SP-49 (cell line): ENCODE measurements around the genes SNAP23, STARD9, TTBK2 and TGM5.

- PRO-cap = no peak
These were observed 24.7 kb upstream of the SPTBN5 start for GRCh38 chr15:41918444-41919072.

- PRO-cap = no peak
These were observed 21.9 kb downstream of the EHD4 start for GRCh38 chr15:41950345-41950904.

DNA sequence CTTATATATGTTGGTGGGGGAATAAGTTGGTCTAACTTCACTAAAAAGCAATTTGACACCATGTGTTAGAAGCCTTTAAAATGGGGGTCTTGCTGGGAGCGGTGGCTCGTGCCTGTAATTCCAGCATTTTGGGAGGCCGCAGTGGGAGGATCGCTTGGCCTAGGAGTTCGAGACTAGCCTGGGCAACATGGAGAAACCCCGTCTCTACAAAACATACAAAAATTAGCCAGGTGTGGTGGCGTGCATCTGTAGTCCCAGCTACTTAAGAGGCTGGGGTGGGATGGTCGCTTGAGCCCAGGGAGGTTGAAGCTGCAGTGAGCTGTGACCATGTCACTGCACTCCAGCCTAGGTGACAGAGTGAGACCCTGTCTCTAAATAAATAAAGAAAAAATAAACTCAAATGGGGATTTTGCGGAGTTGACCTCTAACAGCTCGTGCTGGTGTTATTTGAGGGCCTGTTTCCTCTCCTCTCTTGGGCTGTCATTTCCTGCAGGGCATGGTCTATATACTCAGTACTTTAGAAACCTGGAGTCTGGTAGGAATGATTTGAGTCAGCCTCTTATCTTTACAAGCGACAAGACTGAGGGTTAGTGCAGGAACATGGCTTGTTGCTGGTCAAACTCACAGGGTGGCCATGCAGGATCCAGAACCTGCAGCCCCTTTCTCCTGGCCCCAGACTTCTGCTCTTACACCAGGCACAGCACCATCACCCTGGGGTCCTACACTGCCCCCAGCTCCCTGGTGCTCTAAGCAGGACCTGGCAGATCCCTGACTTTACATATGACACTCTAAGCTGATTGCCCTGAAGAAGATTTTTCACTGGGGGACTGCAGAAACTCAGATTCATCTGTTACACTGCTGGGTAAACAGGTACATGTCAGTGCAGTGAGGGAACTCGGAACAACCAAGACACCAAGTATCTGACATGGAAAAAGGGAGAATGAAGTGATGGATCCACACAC lies 15.1 kb downstream of the EHD4 start:
- PRO-cap = no peak

GRCh38 chr15:41971069-41971915 lies 1.1 kb downstream of the EHD4 start:
- PRO-cap = unidirectional peak, plus-strand start at chr15:41971678

- PRO-cap = no peak
These were observed 24.4 kb upstream of the PLA2G4E start for GRCh38 chr15:42045250-42045553.

GRCh38 chr15:42157587-42158500 lies 1.4 kb upstream of the PLA2G4F start:
- PRO-cap = no peak

DNA sequence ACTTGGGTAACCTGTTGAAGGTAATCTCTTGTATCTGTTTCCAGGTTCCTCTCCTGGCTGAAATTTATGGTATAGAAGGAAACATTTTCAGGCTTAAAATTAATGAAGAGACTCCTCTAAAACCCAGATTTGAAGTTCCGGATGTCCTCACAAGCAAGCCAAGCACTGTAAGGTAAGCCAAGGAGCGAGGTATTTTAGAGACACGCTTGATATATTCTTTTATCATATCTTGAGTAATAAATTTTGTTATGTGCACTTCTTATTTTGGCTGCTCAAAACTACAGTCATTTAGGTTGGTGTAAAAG lies 14.4 kb upstream of the TMEM87A start:
- PRO-cap = no peak

- PRO-cap = no peak
These were observed 28.0 kb upstream of the CAPN3 start for GRCh38 chr15:42331293-42331682.

DNA sequence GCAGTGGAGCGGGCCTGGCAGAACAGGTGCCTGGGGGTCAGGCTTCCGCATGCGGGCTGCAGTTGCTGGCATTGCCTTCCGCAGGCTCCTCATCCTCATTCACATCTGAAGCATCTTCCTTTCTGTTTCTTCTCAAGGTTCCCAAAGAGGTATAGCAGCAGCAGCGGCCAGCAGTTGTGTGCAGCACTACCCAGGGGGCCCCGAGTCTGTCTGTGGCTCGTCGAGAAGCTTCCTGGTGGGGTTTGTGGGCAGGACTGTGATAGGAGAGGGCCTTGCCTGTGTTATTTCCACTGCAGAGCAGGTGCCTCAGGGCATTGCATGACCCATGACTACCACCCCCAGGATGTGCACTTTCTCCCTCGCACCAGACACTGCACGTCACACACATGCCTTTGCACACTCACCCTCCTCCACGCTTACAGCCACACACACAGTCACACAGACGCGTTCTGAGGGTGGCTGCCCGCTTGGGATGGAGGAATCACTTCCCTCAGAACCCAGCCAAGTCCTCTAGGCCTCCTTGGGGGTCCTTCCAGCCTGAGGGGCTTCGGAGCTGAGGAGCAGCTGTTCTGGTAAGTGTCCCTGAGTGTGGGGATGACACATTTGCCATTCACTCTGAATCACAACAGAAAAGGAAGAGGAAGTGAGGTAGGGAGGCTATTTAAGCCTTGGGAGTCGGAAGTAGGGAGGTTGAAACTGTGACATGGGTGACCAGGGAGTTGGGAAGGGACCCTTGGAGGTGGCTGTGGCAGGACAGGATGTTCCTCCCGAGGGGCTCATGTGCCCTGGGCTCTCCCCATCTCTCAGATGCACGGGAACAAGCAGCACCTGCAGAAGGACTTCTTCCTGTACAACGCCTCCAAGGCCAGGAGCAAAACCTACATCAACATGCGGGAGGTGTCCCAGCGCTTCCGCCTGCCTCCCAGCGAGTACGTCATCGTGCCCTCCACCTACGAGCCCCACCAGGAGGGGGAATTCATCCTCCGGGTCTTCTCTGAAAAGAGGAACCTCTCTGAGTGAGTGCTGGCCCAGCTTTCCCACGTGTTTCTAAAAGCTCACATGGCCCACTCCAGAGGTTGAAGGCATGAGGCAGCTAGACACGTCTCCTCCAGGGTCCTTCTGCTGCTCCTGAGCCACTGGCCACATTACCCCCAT lies 43.1 kb downstream of the CAPN3 start:
- PRO-cap = no peak

DNA sequence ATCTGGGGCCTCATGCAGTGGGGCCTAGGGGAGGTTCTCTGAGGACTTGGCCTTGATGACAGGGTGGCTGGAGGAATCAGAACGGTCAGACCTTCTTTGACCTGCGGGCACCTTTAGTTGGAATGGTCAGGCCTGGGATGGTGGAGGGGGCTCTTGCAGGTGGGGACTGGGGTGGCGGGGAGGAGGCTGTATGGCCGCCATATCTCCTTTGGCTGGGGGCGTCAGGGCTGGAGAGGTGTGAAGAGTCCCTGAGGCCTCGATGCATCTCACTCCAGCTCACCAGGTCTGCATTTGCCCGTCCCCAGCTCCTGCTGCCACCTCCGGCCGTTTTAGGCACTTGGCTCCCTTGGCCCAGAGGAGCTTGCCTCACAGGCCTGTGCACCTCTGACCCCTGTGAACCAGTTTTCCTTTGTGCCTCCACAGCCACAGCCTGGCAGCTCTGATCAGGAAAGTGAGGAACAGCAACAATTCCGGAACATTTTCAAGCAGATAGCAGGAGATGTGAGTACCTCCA lies 49.6 kb downstream of the CAPN3 start:
- PRO-cap = no peak

DNA sequence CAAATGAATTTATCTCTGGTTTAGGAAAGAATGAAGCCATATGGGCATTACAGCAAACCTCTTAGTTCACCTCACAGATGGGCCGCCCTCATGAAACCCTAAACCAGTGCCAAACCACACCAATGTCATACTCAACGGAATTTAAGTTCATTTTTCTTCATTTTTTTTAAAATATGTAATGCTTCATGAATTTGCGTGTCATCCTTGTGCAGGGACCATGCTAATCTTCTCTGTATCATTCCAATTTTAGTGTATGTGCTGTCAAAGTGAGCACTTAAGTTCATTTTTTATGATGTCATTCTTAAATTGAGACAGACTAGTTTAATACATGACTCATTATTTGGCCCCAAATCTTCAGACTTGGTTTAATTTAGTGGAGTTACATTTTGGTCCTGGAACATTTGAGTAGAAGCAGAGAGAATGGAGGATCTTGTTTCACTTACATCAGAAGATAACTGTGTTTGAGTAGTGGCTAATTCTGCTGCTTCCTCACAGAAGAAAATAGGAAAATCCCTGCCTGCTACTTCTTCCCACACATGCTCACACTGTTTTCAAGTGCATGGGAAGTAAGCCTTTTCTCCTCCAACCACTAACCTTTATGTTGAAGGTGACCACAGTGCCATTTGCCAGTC lies 63.4 kb downstream of the ZNF106 start:
- PRO-cap = no peak

DNA sequence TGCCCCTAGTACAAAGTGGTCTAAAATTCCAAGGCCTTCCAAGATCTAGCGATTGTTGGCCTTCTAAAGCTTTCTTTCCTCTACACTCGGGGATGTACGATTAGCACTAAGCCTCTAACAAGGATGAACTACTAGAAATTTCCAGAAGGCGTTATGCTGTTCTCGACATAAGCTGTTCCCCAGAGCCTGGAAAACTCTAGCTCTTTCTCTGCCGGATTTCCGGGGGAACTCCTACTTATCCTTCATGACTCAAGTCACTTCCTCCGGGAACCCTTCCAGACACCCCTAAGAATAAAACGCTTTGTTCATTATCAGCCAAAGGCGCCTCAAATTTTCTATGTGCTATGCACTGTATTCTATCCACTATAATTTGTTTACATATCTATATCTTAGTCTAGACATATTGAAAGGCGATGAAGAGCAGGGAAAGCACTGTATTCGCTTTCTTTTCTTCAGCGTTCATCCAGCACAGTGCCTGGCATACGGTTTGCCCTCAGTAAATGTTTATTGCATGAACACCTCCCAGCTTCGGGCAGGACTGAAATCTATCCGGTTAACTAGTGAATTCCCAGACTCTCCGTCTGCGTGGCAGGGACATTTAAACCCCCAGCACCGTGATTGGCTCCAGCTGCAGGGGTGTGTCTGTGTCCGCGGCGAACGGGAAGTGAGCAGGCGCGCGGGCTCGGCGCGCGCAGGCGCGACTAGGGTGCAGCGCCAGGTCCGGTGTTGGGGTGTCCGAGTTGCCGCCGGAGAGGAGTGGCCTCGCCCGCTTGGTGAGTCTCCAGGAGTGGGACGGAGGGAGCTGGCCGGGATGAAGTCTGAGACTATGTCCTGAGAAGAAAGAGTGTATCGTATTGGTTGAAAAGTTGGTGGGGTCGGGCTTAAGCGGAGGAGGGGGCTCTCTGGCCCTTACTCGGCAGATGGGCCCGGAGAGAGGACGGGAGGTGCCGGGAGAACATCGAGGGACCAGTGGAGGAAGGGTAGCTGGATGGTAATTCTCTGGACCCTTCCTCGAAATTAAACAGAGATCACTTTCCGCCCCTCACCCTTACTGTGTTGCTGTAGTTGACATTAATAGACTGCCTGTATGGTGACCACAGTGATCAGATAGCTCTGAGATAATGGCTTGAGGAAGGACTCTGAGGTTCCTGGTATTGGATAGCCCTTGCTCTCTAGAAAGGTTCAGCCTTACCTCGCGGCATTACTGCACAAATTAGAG lies at the start of gene SNAP23:
Gene SNAP23, plus strand, starts transcription at position 694 of the 1,219 bp plus-strand sequence.
- PRO-cap = unidirectional peak, plus-strand start at position 694 of the sequence

DNA sequence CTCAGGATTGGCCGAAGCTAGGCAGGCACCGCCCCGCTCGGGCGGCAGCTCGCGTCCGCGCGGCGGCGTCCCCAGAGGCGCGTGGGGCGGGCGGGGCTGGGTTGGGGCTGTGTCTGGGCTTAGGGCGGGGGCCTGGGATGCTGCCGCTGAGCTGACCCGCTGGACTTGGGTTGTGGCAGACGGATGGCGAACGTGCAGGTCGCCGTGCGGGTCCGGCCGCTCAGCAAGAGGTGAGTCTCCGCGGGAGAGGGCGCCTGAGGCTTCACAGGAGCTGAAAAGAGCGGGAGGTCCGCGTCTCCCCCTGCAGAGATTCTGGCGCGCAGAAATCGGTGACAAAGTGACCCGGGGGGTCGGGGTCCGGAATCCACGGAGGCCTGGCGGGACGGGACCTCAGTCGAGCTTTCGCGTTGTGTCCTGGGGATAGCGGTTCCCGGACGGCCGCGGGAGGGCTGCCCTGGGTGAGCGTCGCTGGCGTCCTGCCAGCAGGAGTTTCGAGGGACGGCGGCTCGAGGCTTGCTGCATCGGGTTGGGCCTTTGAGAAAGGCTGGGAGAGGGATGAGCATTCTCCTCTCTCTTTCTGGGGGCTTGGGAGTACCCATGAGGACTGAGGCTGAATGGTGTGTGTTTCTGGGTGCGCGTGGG lies at the start of gene STARD9:
Gene STARD9, plus strand, starts transcription at position 74 of the 642 bp plus-strand sequence.
- PRO-cap = bidirectional peak, plus-strand start at position 74 of the sequence, minus-strand start outside the sequence

DNA sequence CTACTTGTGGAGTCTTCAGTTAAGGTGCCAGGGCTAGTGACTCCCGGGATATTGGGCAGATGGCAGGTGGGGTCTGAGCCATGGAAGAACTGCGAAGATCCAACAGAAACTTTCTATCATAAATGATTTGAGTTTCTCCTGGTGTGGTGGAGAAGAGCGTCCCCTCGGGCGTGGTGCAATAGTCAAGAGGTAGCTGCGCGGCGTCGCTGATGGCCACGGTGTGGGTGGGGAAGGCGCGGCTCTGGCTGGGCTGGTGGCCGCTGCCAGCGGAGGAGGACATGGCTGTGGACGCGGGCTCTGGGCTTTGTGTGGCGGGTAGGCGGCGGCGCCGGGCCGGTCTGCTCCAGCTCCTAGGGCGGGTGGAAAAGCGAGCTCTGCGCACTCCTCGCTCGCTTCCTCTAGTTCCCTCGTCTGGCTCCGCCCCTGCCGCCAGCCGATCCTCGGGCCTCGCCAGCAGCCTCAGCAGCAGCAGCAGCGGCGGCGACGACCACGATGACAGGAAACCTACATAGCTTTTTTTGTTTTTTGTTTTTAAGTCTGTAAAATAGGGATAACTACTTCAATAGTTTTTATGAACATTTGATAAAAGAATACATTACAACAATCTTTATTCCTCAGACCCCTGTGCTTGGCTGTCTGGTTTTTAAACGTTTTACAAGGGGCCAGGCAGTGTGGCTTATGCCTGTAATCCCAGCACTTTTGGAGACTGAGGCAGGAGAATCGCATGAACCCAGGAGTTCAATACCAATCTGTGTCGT lies 6.0 kb downstream of the STARD9 start:
- PRO-cap = unidirectional peak, minus-strand start at position 400 of the sequence

GRCh38 chr15:42890425-42890999 lies 30.1 kb downstream of the TTBK2 start:
- PRO-cap = no peak

DNA sequence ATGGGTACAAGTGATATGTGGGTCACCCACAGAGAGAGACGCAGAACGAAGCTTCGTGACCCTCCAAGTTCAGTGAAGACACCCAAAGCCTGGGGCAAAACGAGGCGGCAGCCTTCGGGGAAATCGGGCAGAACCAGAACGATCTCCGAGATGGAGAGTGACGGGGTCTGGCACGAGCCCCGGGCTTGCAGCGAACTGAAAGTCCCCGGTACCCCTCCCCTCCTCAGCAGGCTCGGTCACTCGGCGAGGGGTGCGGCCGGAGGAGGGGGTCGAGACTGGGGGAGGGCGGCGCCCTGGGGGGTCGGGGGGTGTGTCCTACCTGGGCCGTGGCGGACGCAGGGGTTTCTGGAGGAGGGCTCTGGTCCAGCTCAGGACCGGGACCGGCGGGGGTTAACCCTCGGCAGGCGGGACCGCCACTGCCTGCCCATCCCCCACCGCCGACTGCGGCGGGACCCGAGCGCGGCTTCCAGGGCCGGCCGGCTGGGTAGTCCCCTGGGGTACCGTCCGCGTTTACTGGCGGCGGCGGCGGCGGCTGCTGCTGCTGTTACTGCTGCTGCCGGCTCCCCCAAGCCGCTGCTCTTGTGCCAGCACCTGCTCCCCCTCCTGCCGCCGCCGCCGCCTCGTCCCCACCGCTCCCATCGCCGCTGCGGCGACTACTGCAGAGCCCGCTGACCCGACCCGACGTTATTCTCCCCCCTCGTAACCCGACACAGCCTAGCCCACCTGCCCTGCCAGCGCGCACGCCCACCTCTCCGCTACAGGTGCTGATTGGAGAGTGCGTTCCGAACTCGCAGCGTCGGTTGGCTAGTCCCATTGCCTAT lies at the start of gene TTBK2:
Gene TTBK2, minus strand, starts transcription at position 660 of the 821 bp plus-strand sequence.
- PRO-cap = bidirectional peak, plus-strand start outside the sequence, minus-strand start at position 658 of the sequence

GRCh38 chr15:43127640-43128267 lies 5.6 kb upstream of the TMEM62 start:
- PRO-cap = no peak

DNA sequence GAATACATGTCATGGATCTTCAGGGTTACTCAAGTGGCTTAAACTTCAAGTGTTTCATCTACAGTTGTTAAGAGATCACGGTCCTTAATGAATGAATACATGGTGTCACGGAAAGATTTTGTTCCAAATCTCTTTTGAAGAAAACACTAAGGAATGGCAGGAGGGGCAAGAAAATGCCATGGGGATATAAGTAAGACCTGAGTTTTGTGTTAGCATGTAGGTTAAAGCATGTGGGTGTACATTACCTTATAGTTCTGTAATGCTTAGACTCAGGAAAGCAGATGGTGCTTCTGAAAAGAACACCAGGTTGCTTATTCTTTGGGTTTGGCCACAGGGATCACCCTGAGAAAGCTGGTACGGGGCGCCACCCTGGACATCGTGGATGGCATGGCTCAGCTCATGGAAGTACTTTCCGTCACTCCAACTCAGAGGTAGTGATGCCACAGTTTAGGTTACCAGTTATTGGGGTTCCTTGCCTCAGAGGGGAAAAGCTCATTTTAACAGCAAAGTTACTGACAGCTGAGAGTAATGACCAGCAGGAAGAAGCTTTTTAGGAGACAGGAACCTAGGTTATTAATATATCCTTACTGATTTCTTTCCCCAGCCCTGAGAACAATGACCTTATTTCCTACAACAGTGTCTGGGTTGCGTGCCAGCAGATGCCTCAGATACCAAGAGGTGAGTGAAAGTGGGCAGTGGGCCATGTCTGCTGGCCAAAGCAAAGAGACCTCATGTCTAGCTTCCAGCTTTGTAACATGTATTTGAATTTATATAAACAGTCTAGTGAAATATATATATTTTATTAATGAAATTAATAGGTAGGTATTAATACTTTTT lies 4.7 kb downstream of the CCNDBP1 start:
- PRO-cap = no peak

- PRO-cap = no peak
These were observed at the start of gene TGM5 for GRCh38 chr15:43266752-43267350. TGM5 (minus strand) TSS chr15:43266928.

DNA sequence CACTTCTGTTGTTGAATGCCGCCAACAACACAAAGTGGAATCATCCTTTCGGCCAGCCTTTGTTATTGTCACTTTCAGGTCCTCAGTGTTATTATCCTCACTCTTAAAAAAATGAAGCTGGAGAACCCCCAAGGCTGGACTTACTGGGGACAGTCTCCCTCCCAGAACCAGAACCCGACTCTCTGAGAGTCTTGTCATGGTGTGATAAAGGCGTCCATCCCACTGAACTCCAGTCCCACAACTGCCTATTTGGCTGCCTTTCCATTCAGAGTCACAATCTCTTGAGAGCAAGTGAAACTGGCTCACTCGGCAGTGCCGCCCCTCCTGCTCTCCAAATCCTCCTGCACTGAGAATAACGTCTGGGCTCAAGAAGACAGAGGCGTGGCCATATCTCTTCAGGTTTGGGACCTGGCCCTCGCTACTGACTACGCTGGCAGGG lies 1.3 kb downstream of the LCMT2 start:
- PRO-cap = no peak